Measurements from ENCODE around the gene ZBTB44.

- PRO-cap = unidirectional peak, plus-strand start at chr11:130314106; bidirectional peak, plus-strand start at chr11:130314528, minus-strand start at chr11:130314734; bidirectional peak, plus-strand start at chr11:130315028, minus-strand start at chr11:130314890
Observed at GRCh38 chr11:130313850-130314973, at the start of gene ZBTB44. Gene ZBTB44, minus strand, starts transcription at chr11:130314917.

DNA sequence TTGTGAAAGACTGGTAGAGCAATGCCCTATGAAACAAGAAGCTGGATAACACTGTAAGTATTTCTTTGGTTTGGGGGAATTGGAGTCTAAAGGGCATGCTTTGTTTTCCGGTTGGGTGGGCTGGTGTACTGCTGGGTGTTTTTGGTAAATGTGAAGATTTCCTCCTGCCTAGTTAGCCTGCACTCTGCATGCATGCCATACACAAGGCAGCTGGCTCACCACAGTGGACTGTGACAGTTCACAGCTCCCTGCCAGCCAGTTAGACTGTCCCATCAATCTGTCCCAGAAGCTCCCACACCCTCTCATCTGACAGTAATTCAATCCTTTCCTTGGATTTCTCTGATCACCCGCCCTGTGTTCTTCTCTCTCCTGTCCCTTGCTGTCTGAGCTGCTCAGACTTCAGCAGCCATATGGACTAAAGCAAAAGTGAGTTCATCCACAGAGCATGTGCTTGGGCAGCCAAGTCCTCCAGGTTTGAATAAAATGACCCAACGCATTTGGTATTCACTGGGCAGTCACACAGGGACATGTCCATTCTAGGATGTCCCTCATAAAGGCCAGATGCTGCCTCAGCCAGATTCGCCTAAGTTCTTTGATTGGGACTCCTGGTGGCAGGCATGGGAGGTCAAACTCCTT is 54.4 kb upstream of the ZBTB44 start:
- PRO-cap = no peak

- PRO-cap = no peak
Observed at GRCh38 chr11:130400677-130400939, 27.8 kb downstream of the ADAMTS8 start.

- PRO-cap = no peak
Observed at GRCh38 chr11:130408054-130408390, 20.4 kb downstream of the ADAMTS8 start.

- PRO-cap = no peak
Observed at GRCh38 chr11:130434387-130434781, 6.0 kb upstream of the ADAMTS8 start.

- PRO-cap = no peak
Observed at GRCh38 chr11:130792521-130792733, 123.9 kb downstream of the SNX19 start.

DNA sequence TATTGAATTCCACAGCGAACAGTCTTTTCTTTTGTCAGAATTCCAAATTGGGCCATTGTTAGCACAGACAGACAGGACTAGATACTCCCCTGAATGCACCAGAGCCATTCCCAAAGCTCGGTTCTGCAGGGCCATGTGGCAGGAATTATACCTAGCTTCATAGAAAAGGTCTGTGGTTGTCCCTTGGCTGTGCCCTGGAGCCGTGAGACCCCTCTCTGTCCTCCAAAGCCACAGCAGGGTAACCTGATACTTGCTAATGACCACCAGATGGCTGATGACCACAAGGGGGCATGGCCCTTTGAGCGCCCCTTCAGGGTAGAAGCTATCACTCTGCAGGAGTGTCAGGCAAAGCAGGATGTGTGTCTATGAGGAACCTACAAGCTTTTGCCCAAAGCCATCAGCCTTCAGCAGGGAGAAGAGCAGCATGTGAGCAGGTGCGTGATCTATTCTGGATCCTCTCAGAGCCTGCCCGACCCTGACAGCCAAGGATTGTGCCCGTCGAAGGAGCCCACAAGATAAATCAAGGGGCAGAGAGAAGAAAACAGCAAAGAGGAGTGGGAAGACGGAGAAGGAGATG is 95.3 kb downstream of the NTM start:
- PRO-cap = no peak

DNA sequence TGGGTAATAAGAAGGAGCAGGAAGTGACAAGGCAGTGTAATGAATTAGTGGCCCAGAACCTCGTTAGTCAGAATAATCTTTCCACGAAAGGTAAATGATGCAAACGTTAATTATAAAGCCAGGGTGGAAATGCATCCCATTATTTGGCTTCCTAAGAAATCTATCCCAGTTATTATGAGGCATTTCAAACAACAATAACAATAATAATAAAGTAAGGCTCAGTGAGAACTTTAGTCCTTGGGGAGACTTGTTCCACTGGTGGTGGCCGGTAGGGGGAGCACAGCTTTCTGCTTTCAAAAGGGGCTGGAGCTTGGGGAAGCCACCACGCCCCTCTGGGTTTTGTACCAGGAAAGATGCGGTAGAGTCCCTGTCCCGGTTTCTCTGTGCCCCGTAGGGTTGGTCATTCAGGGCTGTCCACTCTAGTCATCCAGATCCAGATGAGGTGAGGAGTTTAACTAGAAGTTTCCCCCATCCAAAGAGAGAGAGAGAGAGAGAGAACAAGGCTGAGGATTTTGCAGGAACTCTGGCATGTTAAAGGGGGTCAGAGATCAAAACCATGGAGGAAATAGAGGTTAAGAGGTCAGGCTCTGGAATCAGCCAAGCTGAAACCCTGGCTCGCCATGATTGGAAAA is 298.4 kb downstream of the NTM start:
- PRO-cap = no peak

- PRO-cap = no peak
Observed at GRCh38 chr11:133928512-133928969, 28.2 kb downstream of the IGSF9B start.

DNA sequence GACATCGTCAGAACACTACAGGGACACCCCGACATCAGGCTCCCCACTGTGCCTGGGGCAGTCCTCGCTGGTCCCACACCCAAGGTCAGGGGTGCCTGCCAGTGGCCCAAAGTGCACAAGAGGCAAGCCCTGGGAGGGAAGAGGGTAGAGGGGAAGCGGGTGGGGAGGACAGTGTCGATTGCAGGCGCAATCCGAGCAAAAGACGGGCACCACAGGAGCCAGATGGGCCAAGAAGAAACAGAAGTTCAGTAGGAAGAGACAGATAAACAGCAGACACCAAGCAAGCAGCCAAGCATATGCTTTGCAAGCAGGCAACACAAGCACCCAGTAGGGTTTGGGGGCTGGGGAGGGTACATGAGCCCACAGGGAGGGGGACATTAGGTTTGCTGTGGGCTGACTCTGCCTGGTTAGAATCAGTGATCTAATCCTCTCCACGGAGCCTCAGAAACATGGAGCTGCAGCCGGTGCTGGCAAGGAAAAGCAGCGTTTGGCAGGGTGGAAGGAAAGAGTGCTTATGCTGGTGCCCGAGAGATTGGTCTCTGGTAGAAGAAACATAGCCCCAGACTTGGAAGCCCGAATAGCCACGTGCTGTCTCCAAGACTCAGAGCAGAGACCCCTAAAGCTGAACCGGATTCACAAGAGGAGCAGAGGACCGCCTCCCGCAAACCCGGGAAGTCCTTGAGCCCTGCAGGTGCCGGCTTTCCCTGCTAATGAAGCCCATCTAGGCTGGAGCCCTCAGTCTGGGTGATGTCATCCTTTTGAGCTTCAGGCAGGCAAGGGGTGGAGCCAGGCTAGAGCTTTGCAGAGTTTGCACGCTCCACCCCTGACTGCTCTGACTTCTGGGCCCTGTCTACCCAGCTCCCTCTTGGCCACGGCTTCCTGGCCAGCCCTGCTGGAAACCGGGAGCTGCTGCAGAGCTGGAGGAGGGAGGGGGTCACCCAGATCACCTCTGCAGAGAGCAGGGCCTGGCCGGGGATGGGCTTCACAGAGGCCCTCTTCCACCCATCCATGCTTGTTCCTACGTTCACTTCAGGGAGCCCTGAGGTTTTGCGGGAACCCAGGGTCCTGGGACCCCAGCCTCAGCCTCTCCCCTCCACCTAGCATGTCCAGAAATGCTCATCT is 35.1 kb upstream of the JAM3 start:
- PRO-cap = bidirectional peak, plus-strand start at position 863 of the sequence, minus-strand start at position 712 of the sequence

DNA sequence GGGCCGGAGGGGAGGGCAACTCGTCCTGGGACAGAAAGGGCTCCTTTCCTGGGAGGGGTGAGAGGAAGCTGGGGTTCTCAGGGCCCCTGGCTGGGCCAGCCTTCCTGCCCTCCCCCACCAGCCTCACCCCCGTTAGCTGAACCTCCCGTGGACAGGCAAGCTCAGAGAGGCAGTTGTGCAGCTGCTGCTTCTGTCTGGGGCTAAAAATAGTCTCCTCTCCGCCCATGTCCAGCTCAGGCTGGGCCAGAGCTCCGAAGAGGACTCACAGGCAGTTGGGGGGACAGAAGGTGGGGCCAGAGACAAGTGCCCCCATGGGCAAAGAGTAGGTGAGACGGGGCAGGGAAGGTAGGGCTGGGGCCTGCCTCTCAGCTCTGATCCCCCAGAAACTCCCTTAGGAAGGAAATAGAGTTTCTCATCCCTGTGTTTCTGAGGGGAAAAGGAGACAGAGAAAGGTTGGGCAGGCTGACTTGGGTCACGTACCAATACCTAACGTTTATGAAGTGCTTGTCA is 29.6 kb upstream of the JAM3 start:
- PRO-cap = no peak

- PRO-cap = no peak
Observed at GRCh38 chr11:134046382-134047135, 22.3 kb upstream of the JAM3 start.

- PRO-cap = no peak
Observed at GRCh38 chr11:134050362-134051356, 18.2 kb upstream of the JAM3 start.

DNA sequence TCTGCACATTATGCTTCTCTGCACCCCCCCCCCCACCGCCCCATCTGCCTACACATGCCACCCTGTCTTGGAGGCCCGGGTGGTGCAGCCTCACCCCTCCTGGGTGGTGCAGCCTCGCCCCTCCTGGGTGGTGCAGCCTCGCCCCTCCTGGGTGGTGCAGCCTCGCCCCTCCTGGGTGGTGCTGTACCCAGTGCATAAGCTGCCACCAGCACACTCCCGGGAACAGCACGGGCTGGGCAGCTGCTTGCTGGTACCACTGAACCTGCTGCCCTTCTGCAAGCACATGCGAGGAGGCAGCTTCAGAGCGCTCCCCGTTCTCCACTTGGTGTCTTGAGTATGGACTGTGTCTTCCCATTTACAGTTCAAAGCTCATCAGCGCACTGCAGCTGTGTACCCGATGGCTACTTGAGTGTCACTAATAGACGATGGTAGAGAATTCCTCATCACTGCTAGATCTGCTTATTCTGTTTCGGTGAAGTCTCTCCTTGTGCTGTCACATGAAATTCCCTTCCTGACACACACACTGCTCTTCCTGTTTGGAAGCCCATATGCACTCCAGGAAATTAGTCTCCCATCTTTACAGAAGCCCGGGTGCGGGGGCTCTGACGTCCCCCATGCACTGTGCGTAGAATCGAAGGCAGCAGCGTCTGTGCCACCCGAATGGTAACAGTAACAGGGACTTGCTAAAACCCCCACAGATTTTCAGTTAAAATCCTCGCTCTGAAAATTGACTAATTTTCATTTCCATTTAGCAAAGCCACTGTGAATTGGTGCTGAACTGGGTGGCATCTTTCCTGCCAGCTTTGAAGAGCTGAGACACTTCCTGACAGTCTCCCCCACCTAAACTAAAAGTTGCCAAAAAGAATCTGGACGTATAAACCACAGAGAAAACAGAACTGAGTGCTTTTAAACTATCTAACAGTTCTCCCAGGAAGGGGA is 69.0 kb downstream of the NCAPD3 start:
- PRO-cap = no peak

DNA sequence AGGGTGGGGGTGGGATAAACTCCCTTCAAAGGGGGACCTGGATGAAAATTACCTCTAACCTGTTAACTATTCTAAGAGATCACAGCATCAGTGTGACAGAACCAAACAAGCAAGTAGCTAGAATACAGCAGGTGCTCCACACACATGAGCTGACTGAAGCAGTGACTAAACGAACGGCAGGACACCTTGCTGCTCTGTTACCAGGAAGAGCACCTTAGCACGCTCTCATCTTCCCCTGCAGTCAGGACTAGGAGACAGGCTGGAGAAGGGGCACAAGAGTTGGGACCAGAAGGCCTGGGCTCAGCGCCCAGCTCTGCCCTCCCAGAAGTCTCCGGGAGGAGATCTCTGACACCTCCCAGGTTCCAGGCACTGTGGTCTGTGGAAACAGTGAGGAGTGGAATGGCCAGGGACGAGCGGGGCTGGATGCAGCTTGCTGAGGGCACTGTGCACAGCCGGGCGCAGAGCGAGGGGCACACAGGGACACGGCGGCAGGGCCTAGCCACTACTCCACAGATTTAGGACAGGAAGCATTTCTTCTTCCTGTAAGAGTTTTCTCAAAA is 67.8 kb downstream of the NCAPD3 start:
- PRO-cap = no peak

DNA sequence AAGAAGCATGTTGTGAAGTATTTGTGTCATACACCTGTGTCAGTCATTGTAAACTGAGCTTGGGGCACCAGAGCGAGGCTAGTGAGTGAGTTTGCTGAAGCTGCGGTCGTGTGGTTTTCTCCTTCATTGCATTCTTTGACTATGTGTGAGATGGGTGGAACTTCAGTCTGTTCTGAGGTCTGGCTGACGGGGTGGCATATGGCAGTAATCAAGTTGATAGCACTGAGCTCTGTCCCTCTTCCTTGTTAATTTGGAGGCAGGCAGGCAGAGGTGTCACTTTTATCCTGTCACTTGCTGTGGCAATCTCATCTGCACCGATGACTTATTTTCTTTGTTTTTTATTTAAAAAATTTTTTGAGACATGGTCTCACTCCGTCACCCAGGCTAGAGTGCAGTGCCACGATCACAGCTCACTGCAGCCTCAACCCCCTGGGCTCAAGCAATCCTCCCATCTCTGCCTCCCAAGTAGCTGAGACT is 4.3 kb downstream of the VPS26B start:
- PRO-cap = no peak

GRCh38 chr11:134398301-134398503 is 13.8 kb downstream of the B3GAT1 start:
- PRO-cap = no peak

DNA sequence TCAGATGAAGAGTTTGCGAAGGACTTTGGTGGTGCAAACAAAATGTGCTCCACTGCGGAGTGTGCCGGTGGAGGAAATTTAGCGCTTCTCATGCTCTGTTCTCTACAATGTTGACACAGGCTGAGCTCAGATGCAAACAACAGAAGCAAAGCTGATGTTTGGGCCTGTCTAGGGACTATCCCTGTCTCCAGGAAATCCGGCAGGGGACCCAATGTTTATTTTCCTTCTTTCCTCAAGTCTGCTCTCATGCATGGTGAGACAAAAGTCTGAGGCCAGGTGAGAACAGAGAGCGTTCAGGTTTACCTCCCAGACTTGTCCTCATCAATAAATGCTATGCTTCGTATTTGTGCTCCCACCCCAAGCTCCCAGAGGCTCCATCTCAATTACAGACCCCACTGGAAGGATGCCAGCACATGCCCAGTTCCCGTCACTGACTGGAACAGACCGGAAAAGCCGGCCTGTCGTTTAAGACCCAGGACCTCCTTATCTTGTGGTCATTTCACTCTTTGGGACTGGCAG is 105.7 kb upstream of the B3GAT1 start:
- PRO-cap = no peak